Esophagus muscularis mucosa (tissue), 4 donors: ENCODE measurements around a stretch of chr9.

- PRO-cap, result no peak
- RAMPAGE, long total RNA, 4 experiments, result no peak in any of the 4 experiments
Observed at GRCh38 chr9:108213385-108213796, 642.4 kb downstream of the ACTL7B start.

DNA sequence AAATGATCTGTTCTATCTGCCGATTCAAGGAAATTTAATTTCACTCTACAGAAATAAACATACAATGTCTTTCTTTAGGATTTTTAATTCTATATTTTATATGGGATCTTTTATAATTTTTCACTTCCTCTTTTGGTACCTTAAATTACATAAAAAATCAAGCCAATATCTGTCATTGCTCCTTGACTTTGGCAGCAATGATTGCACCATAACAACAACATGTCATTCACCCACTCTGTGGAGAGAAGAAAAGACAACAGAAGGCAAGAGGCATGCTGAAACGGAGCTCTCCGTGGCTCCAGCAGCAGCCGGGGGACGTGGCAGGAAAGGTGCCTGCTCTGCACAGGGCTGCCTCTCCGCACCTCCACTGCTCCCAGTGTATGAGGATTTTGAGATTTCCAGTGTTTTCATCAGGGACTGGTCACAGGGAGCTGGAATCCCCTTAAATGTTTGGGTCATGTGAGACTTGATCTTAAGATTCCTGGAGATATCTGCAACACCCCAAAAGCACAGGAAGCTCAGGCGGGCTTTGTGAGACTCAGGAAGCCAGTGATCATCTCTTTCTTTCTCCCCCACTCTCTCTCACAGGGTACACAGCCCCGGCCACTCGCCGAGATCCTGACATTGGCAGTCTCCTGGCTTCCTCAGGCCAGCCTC, 74.8 kb downstream of the ACTL7B start:
- PRO-cap, result no peak
- RAMPAGE, long total RNA, 4 experiments, result no peak in any of the 4 experiments

DNA sequence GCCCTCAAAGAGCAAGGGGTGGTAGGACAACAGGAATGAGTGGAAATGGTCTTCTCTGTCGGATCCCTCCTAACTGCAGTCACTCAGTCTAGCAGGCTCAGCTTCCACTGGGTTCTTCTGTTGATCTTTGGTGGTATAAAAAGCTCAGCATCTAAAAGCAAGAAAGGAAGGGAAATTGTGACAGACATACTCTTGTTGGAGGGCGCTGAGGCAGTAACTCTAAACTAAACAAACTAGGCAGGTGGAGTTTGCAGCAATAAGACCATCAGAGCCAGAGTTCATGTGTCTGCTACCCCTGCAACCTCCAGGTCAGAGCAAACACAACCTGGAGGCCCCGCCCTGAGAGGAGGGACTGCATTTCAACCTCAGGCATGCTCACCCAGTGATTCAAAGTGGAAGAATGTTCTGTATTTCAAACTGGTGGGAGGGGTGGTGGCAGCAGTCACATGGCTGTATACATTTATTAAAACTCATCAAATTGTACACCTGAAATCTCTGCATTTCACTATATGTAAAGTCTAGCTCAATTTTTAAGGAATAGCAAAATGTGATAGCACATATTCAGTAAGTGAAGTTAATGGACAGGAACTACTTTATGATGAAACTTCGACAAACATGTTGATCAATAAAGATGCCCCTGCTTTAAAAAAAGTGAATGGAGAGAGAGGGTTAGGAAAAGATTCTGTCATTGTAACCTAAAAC, 7.1 kb downstream of the ACTL7A start:
- PRO-cap, result no peak
- RAMPAGE, long total RNA, 4 experiments, result no peak in any of the 4 experiments

- PRO-cap, result no peak
- RAMPAGE, long total RNA, 4 experiments, result no peak in any of the 4 experiments
Observed at GRCh38 chr9:108870834-108871431, 8.9 kb downstream of the ACTL7A start.

- PRO-cap, result no peak
- RAMPAGE, long total RNA, 4 experiments, result no peak in any of the 4 experiments
Observed at GRCh38 chr9:109042228-109042895, 29.1 kb upstream of the CTNNAL1 start.

- PRO-cap, result no peak
- RAMPAGE, long total RNA, 4 experiments, result no peak in any of the 4 experiments
Observed at GRCh38 chr9:109250251-109250955, 70.5 kb downstream of the EPB41L4B start.

GRCh38 chr9:109304268-109304845, 16.5 kb downstream of the EPB41L4B start:
- PRO-cap, result no peak
- RAMPAGE, long total RNA, 4 experiments, result no peak in any of the 4 experiments

DNA sequence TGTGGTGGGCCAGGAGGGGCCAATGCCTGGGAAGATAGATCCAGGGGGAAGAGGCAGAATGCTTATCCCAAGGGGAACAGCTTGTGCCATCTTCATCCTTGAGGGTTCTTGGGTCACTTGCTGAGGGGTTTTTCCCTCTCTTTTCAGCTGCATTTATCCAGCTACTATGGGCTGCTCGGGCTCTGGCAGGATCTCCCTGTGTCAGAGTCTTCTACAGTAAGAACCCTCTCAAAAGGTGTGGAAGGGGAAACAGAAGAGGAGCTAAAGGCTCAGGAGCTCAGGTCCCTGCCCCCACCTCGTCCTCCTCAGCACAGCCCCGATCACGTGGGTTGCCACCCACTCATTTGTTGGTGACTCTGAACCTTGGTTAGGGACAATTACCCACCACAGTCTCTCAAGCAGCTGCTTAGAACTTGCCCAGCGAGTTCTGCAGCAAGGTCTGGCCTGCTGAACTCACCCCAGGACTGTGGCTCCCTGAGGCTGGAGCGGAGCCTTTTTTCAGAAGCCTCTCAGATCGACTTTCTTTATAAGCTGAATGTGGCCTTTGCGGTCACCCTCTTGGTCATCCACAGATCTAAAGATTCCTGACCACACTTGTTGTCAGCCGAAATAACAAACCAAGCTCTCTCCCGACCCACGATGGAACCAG, 24.4 kb upstream of the EPB41L4B start:
- PRO-cap, result no peak
- RAMPAGE, long total RNA, 4 experiments, result no peak in any of the 4 experiments

GRCh38 chr9:109469601-109470064, 28.5 kb downstream of the PTPN3 start:
- PRO-cap, result no peak
- RAMPAGE, long total RNA, 4 experiments, result no peak in any of the 4 experiments

DNA sequence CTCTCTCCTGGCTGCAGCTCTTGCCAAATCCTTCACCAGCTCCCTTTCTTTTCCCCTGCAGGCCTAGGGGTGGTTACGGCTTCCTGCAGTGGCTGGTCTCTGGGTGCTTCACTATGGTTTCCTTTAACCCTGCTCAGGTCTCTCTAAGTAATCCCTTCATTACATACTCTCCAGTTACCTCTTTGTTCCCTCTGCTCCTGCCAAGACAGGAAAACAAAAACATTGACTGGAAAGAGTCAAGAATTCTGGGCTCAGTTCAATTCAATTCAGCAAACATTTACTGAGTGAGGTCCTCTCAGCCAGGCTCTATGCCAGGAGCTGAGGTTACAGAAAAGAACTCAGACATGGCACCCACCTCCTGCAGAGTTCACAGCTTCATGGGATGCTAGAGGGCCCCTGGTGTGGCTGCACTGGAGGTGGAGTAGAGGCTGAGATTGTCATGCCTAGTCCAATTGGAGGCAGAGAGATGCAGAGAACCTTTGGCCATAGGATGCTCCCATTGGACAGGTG, 19.9 kb upstream of the PTPN3 start:
- PRO-cap, result no peak
- RAMPAGE, long total RNA, 4 experiments, result no peak in any of the 4 experiments

GRCh38 chr9:109742633-109743208, 37.3 kb upstream of the PALM2AKAP2 start:
- PRO-cap, result no peak
- RAMPAGE, long total RNA, 4 experiments, result no peak in any of the 4 experiments

DNA sequence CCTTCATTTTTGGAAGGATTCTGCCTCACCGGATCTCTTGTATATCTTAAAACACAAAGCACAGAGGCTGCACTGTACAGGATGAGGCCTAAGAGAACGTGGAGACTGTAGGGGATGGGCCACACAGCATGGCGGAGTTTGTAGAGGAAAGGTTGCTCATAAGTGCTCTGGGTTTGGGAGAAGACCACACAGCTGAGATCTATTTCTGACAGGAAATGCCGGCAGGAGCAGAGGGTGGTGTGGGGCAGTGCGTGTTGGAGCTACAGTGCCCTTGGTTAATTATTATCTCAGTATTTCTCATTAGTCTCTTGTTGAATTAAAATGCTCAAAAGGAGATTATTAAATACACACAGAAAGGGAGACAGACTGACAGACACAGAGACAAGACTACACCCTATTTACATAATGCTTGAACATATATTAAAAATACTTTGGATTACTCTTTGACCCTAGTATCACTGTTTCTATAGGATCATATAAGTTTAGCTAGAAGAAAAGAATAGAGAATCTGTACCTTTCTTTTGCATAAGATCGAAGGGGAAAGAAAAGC, 9.6 kb downstream of the PALM2AKAP2 start:
- PRO-cap, result no peak
- RAMPAGE, long total RNA, 4 experiments, result no peak in any of the 4 experiments

DNA sequence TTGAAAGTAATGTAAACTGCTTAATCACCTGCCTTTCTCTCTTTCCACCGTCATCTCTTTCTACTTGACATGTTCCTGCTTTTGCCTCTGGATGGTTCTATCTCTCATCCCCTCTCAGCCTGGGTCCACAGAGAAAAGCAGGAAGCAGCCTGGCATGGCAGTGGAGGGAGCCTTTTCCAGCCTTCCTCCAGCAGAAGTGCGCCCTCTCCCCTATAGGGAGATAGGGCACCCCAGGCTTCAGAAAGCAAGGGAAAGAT, 11.2 kb downstream of the PALM2AKAP2 start:
- PRO-cap, result no peak
- RAMPAGE, long total RNA, 4 experiments, result no peak in any of the 4 experiments

DNA sequence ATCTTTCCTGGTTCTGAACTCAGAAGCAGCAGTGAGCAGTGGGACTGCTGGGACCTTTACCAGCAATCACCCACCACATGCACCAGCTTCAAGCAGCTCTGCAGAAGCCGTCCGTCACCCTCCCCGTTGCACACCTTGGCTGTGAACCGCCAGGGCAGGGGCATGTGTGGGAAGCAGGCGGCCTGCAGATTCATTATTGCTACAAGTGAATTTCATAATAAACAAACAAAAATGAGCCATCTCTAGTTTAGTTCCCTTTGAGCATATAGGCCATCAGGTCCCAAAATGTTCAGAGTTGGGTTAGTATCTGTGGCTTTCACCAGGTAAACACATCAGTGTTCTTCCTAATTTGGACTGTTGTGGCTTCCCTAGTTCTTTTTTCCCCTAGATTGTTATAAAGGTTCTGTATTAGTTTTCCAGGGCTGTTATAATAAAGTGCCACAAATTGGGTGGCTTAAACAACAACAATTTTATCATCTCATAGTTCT, 17.6 kb downstream of the PALM2AKAP2 start:
- PRO-cap, result no peak
- RAMPAGE, long total RNA, 4 experiments, result no peak in any of the 4 experiments

DNA sequence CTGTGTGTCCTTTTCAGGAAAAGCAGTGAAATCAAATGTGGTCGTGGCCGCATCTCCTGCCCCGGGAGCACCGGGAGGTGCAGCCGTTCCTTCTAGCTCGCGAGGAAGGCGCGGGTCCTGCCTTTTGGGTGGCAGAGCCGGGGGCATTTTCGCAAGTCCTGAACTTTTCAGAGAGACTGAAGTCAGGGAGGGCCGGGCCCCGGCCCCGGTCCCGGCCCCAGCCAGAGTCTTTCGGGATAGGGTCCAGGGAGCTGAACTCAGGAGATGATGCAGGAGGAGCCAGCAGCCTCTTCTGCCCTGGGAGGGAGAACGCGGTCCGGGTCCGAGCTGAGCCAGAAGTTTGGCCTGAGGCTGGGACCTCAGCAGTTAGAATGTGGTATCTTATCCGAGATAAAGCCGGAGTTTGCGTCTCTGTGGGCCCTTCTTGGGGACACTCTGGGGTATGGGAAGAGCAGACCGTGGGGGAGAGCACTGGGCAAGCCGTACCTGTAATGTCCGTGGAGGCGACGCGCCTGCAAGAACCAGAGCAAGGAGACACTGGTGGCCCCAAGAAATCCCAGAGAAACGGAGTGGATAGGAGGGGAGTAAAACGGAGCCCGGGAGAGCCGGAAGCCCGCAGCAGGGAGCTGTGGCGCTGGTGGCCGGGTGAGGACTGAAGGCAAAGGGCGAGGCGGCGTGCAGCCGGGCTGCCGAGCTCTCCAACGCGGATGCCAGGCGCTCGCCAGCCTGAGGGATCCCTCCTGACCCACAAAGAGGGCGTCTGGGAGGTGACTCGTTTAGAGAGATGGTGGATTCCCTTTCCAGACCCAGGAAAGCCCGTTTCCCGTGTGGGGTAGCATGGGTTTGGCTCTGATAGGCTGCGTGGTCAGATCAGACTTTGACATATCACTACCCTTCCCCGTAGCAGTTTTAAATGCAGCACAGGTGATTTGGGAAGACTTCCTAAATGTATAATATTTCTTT, 158.5 kb downstream of the C9orf152 start:
- PRO-cap, result bidirectional peak, plus-strand start at position 661 of the sequence, minus-strand start at position 654 of the sequence; unidirectional peak, minus-strand start at position 709 of the sequence
- RAMPAGE, long total RNA, 4 experiments, result no peak in any of the 4 experiments

DNA sequence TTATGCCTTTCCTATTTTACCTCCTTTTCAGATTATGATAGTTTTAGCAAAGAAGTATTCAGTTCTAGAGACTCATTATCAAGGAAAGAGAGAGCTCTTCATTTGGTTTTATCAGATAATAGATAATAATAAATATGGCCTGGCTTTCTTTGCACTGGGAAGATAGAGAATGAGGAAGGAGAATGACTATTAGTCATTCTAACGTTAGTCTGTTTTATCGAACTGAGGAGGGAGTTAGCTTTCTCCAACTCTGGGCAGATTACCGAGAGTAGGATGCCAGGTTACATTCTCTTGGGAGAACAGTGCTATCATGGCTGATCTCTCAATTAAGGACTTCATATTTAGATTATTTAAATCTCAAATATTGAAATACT, 141.1 kb downstream of the C9orf152 start:
- PRO-cap, result no peak
- RAMPAGE, long total RNA, 4 experiments, result no peak in any of the 4 experiments

DNA sequence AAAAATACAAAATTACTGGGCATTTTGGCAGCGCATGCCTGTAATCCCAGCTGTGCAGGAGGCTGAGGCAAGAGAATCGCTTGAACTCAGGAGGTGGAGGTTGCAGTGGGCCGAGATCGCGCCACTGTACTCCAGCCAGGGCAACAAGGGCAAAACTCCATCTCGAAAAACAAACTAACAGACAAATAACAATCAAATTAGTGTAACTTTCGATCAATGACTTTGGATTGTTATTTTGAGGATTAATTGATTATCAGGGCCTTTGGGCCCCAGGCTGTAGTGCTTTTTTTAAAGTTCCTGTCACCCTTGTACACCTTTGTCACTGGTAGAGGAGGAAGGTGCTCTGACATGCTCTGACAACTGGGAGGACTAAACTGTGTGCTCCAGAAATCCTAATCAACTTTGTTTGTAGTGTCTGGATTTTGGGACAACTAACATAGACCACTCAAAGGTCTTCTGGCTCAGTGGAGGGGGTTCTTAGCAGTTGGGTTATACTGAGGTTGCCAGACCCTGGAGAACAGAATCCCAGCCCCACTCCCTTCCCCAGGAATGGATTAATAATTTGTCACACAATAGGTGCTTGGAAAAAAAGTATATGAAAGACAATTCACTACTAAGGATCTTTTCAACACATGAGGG, 1.8 kb downstream of the TXN start:
- PRO-cap, result no peak
- RAMPAGE, long total RNA, 4 experiments, result no peak in any of the 4 experiments

DNA sequence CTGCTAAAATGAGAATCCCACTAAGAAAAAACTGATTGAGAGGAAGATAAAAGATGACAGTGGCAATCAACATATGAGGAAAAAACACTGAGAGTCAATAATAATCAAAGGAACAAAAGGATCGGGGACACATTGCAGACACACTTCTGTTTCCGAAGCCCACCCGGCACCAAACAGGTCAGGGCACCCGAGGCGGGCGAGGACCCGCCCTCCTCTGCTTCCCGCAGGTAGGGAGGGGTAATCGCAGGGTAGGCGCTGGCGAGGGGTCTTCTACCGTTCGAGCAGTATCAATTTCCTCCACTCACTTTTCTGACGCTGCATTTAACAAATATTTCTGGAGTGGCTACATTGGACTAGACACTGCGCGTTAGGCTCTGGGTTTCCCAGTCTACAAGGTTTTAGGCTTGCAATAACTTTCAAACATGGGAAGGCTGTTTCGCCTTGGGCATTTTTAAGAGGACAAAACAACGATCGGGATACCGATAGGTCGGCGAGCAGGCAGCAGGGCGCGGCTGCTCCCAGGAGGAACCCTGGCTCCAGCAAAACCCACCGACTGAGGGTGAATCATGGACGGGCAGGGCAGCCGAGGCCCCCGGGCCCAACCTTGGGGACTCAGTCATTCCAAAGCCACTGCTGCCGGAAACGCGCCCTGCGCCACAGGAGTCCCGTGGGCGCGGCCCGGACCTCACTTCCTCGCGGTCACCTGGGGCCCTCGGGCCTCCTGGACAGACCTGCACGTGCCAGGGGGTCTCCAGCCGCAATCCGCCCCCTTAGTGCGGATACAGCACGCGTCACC, 1.1 kb downstream of the TXN start:
- PRO-cap, result bidirectional peak, plus-strand start at position 549 of the sequence, minus-strand start at position 558 of the sequence; bidirectional peak, plus-strand start at position 688 of the sequence, minus-strand start at position 635 of the sequence
- RAMPAGE, long total RNA, 4 experiments, result no peak in any of the 4 experiments

DNA sequence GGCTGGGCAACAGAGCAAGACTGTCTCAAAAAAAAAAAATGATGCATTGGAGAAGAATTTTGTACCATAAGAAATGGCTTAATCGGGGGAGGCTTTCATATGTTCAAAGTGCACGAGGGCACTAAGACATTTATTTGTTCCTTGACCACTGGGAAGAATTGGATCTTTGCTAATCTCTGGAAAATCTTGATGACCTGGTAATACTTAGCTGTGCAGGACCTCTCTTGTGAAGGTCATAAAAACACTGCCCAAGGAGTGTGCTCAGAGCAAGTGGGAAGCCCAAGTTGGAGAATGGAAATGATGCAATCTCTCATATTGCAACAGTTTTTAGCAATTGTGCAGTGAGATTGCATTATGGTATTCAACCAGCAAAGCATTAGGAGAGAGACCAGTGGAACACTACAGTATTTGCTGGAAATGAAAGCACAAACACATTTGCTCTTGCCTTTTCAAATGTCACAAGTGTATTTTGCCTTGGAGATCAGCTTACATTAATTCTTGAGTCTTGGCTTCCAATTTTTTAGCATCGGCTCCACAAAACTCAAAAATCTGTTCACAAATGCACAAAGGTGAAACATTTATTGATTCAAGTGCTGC, 34.5 kb downstream of the TXNDC8 start:
- PRO-cap, result no peak
- RAMPAGE, long total RNA, 4 experiments, result no peak in any of the 4 experiments

DNA sequence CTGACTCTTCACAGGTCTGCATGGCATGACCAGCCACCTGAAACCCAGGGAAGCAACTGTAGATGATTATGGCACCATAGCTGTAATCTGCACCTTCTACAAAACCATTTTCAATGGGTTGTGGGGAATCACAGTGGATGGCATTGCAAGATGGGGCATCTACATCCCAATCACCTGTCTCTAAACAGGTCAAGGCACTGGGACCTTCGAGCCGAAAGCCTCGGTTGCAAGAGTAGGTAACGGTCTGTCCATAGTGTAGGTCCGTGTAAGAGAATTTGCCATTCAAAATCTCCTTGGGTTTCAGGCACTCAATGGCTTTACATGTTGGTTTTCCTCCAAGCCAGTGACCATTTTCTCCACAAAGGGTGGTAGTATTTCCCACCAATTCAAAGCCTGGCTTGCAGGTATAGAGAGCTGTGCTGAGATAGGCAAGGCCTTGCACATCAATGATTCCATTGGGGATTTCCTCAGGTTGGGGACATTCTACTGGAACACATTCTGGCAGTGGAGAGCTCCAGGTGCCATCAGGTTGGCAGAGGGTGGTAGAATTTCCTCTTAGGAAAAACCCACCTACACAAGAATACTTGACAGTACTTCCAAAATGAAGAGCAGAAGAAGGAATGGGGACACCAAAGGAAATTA, 70.3 kb upstream of the TXNDC8 start:
- PRO-cap, result no peak
- RAMPAGE, long total RNA, 4 experiments, result no peak in any of the 4 experiments